ENCODE measurements around a stretch of chr11.

DNA sequence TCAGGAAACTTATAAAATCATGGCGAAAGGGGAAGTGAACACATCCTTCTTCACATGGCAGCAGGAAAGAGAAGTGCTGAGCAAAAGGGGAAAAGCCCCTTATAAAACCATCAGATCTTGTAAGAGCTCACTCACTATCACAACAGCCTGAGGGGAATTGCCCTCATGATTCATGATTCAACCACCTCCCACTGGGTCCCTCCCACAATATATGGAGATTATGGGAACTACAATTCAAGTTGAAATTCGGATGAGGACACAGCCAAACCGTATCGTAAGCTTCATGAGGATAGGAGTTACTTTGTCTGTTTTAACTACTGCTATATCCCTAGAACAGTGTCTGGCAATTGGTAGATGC lies 3.9 kb upstream of the CYB5R2 start:
- PRO-cap = no peak
- RAMPAGE, long total RNA, 3 experiments = no peak in any of the 3 experiments

DNA sequence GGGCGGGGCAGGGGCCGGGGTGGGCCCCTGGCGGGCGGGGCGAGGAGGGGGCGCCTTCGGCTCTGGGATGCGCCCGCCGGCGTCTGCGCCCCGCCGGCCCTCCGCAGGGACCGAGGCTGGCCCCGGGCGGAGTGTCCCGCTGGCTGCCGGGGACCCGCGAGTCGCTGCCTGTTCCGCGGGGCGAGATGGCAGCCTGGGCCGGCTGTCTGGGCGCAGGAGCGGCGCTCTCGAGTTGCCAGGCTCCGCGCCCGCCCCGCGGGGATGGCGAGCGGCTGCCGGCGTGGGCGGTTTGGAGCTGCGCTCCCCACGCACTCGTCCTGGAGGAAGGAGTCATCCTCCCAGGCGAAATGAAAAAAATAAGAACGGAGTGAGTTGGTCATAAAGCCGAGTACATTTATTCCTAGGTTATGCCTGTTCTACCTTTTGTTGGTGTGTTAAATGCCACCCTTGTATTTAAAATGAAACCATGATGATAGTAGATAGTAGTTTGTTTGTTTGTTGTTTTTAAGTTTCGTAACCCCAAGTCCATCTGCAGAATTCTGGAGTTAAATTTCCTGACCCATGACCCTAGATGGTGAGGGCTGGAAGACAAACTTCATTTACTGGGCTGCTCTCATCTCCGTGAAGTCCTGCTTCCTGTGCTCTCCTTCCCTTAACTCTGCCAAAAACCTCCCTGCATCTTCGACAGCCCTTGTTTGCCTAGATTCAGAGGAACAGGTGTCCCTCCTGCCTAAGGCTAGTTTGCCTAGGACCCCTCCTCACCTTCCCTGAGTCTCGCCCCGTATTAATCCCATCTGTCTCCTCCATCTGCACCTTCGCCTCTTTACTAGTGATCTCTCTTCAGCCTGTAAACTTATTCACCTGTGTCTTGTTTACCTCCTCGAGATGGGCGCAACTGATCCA lies 32.8 kb downstream of the EIF3F start:
- PRO-cap = unidirectional peak, minus-strand start at position 263 of the sequence
- RAMPAGE, long total RNA, 3 experiments = no peak in any of the 3 experiments

GRCh38 chr11:8092657-8093082 lies 11.7 kb downstream of the TUB start:
- PRO-cap = no peak
- RAMPAGE, long total RNA, 3 experiments = no peak in any of the 3 experiments

- PRO-cap = no peak
- RAMPAGE, long total RNA, 3 experiments = no peak in any of the 3 experiments
Measured at GRCh38 chr11:8315206-8315530, 51.5 kb upstream of the LMO1 start.

DNA sequence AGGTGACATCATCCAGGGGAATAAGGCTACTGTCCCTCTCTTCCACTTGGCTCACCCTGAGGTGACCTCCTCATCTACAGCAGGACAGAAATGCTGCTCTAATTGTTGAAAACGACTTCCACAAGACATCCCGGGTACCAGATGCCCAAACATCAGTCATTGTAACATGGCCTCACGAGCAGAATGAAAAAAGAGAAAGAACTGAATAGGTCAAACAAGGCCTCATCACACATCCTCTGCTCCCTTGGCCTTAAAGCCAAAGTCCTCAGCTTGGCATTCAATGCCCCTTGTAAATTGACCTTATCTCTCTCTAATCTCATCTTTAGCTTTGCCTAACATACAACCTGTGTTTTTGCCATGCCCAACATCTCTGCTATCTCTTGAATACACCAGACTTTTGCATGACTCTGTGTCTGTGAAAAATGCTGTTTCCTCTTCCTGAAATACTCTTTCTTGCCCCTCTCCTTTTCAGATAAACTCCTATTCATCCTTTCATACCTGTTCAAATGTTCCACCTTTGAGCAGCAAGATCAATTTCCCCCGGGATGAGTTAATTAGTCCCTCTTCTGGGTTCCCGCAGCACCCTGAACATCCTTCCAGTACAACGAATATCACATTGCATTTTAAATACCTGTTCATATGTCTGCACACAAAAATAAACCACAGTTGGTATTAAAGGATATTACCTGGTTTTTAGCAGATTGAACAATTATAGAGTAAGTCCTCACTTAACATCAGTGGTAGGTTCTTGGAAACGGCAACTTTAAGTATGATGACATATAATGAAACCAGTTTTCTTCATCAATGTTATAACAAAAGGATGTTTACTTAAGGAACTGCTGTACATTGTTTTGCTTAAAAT lies 28.3 kb downstream of the TRIM66 start:
- PRO-cap = no peak
- RAMPAGE, long total RNA, 3 experiments = start-site peak on the minus strand in 1 of 3 experiments, centred at position 154 of the sequence, 10 reads per replicate

GRCh38 chr11:8680651-8681167 lies 1.8 kb downstream of the TRIM66 start:
- PRO-cap = no peak
- RAMPAGE, long total RNA, 3 experiments = no peak in any of the 3 experiments

GRCh38 chr11:8691779-8692194 lies 9.2 kb downstream of the RPL27A start:
- PRO-cap = no peak
- RAMPAGE, long total RNA, 3 experiments = no peak in any of the 3 experiments

GRCh38 chr11:8699522-8700329 lies 17.1 kb downstream of the RPL27A start:
- PRO-cap = no peak
- RAMPAGE, long total RNA, 3 experiments = no peak in any of the 3 experiments

GRCh38 chr11:8739049-8739683 lies 56.6 kb downstream of the RPL27A start:
- PRO-cap = no peak
- RAMPAGE, long total RNA, 3 experiments = no peak in any of the 3 experiments

- PRO-cap = no peak
- RAMPAGE, long total RNA, 3 experiments = no peak in any of the 3 experiments
Measured at GRCh38 chr11:8767442-8767796, 43.1 kb downstream of the DENND2B start.

DNA sequence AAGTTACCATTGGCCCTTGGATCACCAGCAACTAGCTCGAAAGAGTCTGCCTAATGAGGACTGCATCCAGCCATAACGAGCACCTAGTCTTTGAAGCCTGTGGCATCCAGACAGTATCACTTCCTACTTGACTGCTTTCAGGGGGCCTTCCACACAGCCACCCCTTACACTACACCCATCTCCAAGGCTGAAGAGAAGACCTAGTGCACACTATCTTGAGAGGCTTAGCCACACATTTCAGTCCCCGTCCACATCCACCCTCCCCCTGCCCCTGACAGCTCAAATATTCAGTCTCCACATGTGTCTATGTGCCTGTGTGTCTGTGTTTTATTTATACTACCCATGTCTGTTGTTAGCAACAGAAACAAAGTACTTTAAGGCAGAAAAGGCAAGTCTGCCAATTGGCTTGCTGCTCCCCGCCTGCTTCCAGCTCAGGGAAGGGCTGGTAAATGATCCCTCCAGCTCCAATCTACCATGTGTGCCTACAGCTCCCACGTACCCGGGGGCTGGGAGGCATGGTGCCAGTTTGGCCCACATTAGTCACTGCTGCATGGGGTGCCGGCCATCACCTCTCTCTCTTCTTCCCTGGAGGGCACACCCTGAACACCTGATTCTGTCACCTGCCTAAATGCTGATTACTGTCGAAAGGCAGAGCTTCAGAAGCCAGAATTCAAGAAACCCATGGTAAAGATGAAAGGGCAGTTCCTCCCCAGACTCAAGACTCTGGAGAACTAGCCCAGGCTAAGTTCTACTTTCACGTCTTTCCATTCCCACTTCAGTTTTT lies 32.1 kb downstream of the DENND2B start:
- PRO-cap = no peak
- RAMPAGE, long total RNA, 3 experiments = no peak in any of the 3 experiments

DNA sequence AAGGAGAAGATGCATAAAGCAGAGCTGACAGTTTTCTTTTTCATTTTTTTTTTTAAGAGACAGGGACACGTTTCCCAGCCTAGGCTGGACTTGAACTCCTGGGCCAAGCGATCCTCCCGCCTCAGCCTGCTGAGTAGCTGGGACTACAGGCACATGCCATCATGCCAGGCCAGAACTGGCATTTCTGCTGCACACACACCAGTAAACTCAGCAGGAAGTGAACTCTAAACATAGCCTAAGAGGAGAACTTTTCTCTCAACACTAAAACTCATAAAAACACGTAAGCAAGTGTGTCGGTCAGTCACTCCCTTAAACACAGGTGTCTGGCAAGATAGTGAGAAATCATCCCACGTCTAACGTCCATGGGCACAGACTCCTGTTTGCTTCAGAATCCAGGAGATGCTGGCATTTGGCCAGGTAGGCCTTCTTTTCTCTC lies 23.2 kb downstream of the DENND2B start:
- PRO-cap = no peak
- RAMPAGE, long total RNA, 3 experiments = no peak in any of the 3 experiments

DNA sequence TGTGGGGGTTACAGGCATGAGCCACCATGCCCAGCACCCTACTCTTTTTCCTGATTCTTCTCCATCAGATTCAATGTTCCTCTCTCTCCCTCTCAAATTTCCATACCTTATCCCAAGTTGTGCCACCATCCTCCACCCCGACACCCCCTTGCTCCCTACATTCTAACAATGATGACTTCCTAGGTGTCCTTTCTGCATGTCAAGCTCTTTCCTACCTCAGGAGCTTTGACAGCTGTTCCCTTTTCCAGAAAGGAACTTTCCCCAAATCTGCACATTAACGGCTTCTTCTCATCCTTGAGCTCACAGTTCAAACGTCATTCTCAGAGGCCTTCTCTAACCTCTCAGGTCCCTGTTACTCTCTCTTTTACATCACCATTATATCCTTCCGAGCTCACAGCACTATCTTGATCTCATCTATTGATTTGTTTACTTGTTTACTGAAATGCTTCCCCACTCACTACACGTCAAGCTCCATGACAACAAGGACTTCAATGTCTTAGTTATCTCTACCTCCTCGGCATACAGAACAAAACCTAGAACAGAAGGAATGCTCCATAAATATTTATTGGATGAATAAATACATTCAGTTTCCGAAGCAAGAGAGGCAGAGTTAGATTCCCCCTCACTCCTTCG lies 12.6 kb downstream of the DENND2B start:
- PRO-cap = no peak
- RAMPAGE, long total RNA, 3 experiments = no peak in any of the 3 experiments

- PRO-cap = no peak
- RAMPAGE, long total RNA, 3 experiments = no peak in any of the 3 experiments
Measured at GRCh38 chr11:8839669-8840377, 29.3 kb upstream of the DENND2B start.

DNA sequence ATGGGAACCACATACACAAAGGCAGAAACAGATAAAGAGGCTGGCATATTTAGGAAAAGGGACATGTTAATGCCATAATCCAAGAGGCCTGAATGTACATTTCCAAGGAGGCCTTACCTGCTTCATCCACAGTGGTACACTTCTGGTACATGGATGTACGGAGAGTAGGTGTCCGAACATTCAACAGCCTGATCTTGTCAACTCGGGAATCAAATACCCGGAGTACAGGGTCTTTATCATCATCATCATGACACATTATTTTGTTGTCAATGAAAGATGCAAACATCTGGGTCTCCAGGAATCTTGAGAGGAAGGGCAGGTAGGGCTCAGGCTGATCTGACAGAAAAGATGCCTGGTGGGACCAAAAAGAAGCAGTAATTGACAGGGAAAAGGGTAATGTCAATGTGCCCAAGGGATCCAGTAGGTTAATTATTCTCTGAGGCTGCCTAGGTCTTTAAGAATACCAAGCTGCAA lies 86.7 kb upstream of the SCUBE2 start:
- PRO-cap = no peak
- RAMPAGE, long total RNA, 3 experiments = no peak in any of the 3 experiments

DNA sequence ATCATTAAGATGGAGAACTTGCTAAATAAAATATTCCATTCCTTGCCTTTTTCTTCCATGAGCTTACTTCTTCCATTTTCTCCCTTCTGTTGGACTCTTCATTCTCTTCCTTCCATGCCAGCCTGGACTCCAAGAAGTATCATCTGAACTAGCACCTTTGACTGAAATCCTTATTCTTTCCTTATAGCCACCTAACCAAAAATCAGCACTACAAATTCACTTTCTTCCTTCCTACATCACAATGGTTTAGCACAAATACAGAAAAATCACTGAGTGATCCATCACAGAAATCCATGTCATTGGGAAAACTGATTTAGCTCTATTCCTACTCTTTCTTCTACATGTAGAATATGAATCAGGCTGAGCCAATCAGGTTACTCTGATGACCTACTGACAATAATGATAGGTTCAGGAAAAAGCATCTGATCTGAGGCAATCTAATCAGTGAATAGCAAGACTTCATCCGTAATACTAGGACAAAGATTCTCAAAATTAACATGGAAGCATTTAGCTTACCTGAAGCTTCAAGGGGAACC lies 6.0 kb downstream of the TMEM41B start:
- PRO-cap = no peak
- RAMPAGE, long total RNA, 3 experiments = start-site peak on the minus strand in 1 of 3 experiments, centred at position 209 of the sequence, 10 reads per replicate

DNA sequence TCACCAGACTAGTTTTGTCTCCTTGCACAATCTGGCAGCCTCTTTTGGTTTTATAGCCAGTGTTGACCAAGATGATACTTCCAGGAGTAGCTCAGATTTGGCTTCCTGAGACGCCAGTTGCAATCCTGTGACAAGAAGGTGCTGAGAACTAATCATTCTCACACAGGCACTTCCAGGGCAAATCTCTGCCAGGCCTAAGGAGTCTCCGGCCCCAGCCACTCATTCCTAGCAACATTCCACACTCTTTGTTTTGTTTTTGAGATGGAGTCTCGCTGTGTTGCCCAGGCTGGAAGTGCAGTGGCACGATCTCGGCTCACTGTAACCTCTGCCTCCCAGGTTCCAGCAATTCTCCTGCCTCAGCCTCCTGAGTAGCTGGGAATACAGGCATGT lies 38.0 kb upstream of the WEE1 start:
- PRO-cap = no peak
- RAMPAGE, long total RNA, 3 experiments = no peak in any of the 3 experiments

DNA sequence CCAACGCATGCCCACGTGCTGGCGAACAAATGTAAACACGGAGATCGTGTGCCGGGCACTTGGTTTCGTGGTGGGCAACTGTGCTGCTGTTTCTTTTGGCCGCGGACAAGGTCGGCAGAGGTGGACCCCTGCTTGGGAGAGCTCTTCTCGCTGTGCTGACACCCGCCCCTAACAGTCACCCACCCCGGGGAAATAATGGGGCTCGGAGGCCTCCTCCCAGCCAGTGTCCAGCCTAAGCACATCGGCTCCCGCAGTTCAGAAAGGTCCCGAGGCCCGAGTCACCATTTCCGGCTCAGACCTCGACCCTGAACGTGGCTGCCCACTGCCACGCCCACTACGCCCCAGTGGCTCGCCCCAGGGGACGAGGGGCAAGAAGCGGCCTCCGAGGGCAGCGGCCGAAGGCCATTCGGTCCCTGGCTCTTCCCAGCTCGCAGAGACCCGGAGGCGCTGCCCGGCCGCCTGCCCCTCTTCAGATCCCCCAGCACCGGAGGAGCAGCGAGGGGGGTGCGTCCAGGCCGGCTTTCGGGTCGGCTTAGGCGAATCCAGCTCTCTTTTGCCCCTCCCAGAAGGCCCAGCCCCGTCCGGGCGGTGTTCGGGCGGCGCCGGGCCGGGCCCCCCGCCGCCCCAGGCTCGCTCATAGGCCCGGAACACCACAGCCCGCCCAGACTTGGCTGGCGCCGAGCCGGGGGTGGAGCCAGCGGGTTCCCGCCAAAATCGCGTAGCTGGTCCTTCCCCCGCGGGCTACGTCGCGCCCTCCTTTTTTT lies 451 bp upstream of the WEE1 start:
- PRO-cap = unidirectional peak, plus-strand start at position 58 of the sequence; bidirectional peak, plus-strand start at position 248 of the sequence, minus-strand start at position 257 of the sequence; bidirectional peak, plus-strand start outside the sequence, minus-strand start at position 524 of the sequence
- RAMPAGE, long total RNA, 3 experiments = no peak in any of the 3 experiments

- PRO-cap = no peak
- RAMPAGE, long total RNA, 3 experiments = no peak in any of the 3 experiments
Measured at GRCh38 chr11:9574757-9575288, 1.4 kb downstream of the WEE1 start.

GRCh38 chr11:9575718-9576443 lies 2.4 kb downstream of the WEE1 start:
- PRO-cap = no peak
- RAMPAGE, long total RNA, 3 experiments = no peak in any of the 3 experiments